Skeletal muscle tissue (tissue), 7 donors: ENCODE measurements around a stretch of chr12.

GRCh38 chr12:56122473-56123068 lies 4.5 kb downstream of the ZC3H10 start:
- PRO-cap, 3 experiments, result no peak in any of the 3 experiments
- RAMPAGE, long total RNA, result no peak
- RRBS, 2 experiments, result no CpG with 5 or more reads among the region's 2 CpGs

DNA sequence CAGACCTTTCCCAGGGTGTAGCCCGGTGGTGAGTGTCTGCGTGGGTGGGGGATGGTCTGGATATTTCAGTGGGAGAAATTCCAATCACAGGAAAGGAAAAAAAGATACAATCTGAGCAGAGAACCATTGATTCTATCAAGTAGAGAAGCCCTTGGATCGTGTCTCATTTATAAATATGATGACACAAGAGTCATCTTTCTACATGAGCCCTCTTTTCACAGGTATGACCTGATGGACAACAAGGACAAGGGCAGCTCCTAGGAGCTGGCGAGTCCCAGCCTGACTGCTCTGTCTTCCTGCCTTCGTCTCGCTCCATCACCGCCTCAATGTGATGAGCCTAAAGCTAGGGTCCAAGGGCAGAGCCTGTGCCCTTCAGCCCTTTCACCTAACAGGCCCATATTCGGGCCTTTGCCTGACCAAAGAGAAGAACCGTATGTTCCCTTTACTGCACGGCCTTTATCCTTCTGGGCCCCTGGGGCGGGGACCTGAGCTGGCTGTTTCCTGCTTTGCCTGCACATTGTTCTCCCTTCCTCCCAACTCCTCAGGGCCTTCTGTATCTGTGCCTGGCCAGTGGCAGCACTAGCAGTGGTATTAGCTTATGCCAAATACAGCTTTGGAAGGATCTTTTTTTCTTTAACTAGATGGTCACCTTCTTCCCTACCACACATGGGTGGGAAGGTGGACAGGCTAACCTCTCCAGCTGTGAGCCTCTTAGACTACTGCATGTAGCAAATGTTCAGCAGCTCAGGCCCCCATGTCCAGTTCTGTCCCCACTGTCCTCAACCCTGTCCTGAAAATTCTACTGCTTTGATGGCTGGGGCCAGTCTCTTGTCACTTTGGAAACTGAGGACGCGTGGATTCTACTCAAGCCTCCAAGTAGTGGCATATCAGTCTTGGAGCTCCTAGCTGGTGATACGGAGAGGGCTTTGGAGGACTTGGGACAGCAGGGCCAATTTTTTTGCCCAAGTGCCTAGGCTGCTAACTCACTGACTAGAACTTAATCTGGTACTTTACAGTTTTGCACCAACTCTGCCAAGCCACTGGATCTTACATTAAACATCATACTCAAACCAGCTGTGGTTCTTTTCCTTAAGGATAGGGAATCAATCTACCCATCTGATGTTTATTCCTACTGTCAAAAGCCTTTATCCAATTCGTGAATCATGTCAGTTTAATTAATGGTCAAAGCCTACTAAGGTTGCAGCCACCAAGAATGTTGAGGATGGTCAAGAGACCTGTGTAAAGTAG lies 8.4 kb upstream of the MYL6B start:
- PRO-cap, 3 experiments, result peak in 2 of 3 experiments; most common minus-strand start position 431 of the sequence (in 2)
- RAMPAGE, long total RNA, result no peak
- RRBS, 2 experiments, result no CpG with 5 or more reads among the region's 15 CpGs

- PRO-cap, 3 experiments, result no peak in any of the 3 experiments
- RAMPAGE, long total RNA, result no peak
- RRBS, 2 experiments, result no CpG with 5 or more reads among the region's 4 CpGs
These were observed 1.3 kb downstream of the MYL6 start for GRCh38 chr12:56159435-56159802.

GRCh38 chr12:56169456-56170588 lies 11.7 kb downstream of the MYL6 start:
- PRO-cap, 3 experiments, result no peak in any of the 3 experiments
- RAMPAGE, long total RNA, result no peak
- RRBS, 2 experiments, result no CpG with 5 or more reads among the region's 24 CpGs

- PRO-cap, 3 experiments, result no peak in any of the 3 experiments
- RAMPAGE, long total RNA, result no peak
- RRBS, 2 experiments, result no CpG with 5 or more reads among the region's 7 CpGs
These were observed 13.0 kb downstream of the MYL6 start for GRCh38 chr12:56171140-56171674.

- PRO-cap, 3 experiments, result no peak in any of the 3 experiments
- RAMPAGE, long total RNA, result no peak
- RRBS, 2 experiments, result no CpG with 5 or more reads among the region's 10 CpGs
These were observed 13.8 kb downstream of the RNF41 start for GRCh38 chr12:56207674-56208568.

- PRO-cap, 3 experiments, result no peak in any of the 3 experiments
- RAMPAGE, long total RNA, result no peak
- RRBS, 2 experiments, result no CpG with 5 or more reads among the region's 4 CpGs
These were observed 14.1 kb downstream of the SLC39A5 start for GRCh38 chr12:56243879-56244367.

GRCh38 chr12:56300839-56301495 lies 837 bp upstream of the CS start:
- PRO-cap, 3 experiments, result no peak in any of the 3 experiments
- RAMPAGE, long total RNA, result no peak
- RRBS, 2 experiments, result no CpG with 5 or more reads among the region's 15 CpGs

DNA sequence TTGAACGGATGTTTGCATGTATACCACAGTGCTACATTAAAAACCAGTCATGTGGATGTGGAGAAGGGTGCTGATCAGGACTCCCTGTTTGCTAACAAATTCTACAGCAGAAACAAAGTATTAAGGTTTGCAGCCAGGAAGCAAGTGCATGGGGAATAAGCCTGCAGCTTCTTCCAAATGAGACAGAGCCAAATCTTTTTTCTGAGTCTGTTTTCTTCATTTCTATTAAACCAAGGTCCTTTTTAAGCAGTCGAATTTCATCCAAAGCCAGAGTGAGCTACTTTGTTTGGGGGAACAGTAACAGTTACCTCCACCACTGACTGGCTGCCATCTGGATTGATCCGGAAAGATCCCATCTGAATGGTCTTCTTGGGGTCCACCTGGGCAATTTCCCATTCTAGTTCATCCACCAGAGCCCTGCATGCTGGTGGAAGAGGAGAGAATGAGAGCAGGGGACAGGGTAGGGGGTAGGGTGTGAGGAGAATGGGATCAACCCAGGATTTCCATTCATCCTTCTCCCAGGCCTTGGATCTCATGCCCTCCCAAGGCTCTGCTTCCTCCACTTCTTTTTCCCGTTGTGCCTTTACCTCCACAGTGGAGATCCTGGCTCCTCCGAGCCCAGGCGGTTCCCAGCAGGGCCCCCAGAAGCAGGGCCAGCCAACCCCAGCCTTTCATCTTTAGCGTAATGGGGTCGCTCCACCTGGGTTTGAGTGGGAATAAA lies 1.1 kb downstream of the CNPY2 start:
- PRO-cap, 3 experiments, result no peak in any of the 3 experiments
- RAMPAGE, long total RNA, result no peak
- RRBS, 2 experiments, result no CpG with 5 or more reads among the region's 8 CpGs

GRCh38 chr12:56354433-56355057 lies 5.4 kb downstream of the STAT2 start:
- PRO-cap, 3 experiments, result no peak in any of the 3 experiments
- RAMPAGE, long total RNA, result no peak
- RRBS, 2 experiments, result no CpG with 5 or more reads among the region's 6 CpGs

DNA sequence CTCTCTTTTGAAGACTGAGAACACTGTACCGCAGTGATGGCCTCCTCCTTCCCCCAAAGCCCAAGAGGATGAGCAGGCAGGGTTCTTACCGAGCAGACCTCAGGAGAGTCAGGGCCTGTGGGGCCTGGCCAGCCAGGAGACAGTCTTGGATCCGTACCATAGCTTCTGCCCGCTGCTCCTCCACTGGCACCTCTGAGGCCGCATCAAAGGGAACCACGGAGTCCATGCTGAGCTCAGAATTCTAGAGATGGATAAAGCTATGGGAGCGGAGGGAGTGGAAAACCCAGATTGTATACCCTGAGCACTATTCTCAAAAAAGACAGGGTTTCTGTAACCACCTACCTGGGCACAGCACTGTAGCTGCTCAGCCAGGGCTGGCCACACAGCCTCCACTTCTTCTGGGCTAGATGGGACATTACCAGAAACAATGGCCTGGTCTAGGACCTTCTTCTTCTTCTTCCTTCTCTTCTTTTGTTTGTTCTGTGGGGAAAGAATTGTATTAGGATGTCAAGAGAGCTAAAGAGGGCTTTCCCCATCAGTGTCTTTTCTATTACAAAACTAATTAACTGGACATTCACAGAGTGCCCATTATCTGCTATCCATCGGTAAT lies 24.4 kb downstream of the TIMELESS start:
- PRO-cap, 3 experiments, result no peak in any of the 3 experiments
- RAMPAGE, long total RNA, result no peak
- RRBS, 2 experiments, result no CpG with 5 or more reads among the region's 8 CpGs

DNA sequence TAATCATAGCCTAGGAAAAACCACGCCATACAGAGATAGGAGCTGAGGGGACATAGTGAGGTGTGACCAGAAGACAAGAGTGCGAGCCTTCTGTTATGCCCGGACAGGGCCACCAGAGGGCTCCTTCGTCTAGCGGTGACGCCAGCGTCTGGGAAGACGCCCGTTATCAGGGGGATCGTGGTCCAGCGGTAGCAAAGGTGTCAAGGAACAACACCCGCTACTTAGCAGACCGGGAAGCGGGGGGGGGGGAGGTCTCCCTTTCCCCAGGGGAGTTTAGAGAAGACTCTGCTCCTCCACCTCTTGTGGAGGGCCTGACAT lies 8.8 kb upstream of the GLS2 start:
- PRO-cap, 3 experiments, result no peak in any of the 3 experiments
- RAMPAGE, long total RNA, result no peak
- RRBS, 2 experiments, result no CpG with 5 or more reads among the region's 14 CpGs

GRCh38 chr12:56569527-56570573 lies 48.2 kb downstream of the RBMS2 start:
- PRO-cap, 3 experiments, result no peak in any of the 3 experiments
- RAMPAGE, long total RNA, result no peak
- RRBS, 2 experiments, result no CpG with 5 or more reads among the region's 5 CpGs

- PRO-cap, 3 experiments, result no peak in any of the 3 experiments
- RAMPAGE, long total RNA, result no peak
- RRBS, 2 experiments, result no CpG with 5 or more reads among the region's 12 CpGs
These were observed 26.0 kb downstream of the BAZ2A start for GRCh38 chr12:56603839-56604905.

- PRO-cap, 3 experiments, result no peak in any of the 3 experiments
- RAMPAGE, long total RNA, result no peak
- RRBS, 2 experiments, result no CpG with 5 or more reads among the region's 4 CpGs
These were observed 23.5 kb downstream of the BAZ2A start for GRCh38 chr12:56606504-56607241.

- PRO-cap, 3 experiments, result peak in 3 of 3 experiments; most common plus-strand start chr12:56636422 (in 1); most common minus-strand start chr12:56636348 (in 3)
- RAMPAGE, long total RNA, result start-site peak on the minus strand at chr12:56636329-56636897, 47 and 62 reads in 2 replicates
- RRBS, 2 experiments, result no CpG with 5 or more reads among the region's 21 CpGs
These were observed 6.6 kb upstream of the BAZ2A start for GRCh38 chr12:56636278-56637542.

GRCh38 chr12:56646142-56646680 lies 427 bp upstream of the ATP5F1B start:
- PRO-cap, 3 experiments, result peak in 3 of 3 experiments; most common plus-strand start chr12:56646361 (in 2)
- RAMPAGE, long total RNA, result no peak
- RRBS, 2 experiments, result no CpG with 5 or more reads among the region's 13 CpGs

DNA sequence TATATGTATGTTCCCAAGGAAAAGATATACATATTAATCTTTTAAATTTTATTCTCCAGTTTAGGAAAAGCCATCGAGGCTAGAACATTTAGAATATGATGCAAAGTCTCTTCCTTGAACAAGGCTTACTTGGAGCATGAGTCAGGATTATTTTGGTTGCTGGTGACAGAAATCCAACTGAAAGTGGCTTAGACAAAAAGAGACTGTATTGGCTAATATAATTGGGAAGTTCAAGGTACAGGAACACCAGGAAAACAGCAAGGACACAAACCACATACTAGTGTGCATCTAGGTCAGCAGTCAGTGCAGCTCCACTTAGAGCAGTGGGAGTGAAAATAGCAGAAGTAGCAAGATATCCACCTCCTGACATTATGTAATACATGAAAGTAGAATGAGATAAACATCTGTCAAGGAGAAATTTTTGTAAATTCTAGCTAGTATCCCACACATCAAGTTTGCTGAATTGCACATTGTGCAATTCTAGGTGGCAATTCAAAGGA lies 57.1 kb downstream of the SDR9C7 start:
- PRO-cap, 3 experiments, result no peak in any of the 3 experiments
- RAMPAGE, long total RNA, result no peak
- RRBS, 2 experiments, result no CpG with 5 or more reads among the region's 1 CpG

DNA sequence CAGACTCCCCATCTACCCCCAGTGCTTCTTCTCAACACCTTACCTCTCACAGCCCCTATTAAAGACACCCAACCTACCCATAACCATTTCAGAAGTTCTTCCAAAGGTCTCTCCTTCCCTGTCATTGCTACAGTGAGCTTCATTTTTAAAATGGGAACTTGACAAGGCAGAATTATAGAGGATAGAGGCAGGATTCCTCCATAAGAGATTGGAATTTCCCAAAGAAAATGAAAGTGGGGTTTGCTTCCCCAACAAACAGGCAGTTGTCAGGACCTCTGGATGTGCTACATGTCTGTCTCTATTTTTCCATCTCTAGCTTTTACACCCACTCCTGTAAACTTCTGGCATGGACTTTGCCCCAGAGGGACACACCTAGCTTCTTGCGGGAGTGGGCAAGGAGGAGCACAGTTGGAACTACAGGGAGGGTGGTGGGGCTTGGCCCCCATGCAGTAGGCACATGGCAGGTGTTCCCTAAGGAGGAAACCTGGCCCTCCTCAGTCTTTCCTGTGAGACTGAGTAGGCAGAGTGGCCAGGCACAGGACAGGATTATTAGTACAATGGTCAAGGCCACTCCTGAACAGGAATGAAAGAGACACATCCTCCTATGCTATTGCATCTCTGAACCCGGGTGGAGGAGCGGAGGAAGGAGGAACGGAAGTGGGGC lies 1.0 kb downstream of the MYO1A start:
- PRO-cap, 3 experiments, result no peak in any of the 3 experiments
- RAMPAGE, long total RNA, result no peak
- RRBS, 2 experiments, result no CpG with 5 or more reads among the region's 4 CpGs

GRCh38 chr12:57050840-57051628 lies 1.1 kb upstream of the MYO1A start:
- PRO-cap, 3 experiments, result no peak in any of the 3 experiments
- RAMPAGE, long total RNA, result no peak
- RRBS, 2 experiments, result no CpG with 5 or more reads among the region's 3 CpGs